Measurements from ENCODE around the genes FAXC and MCHR2.

- PRO-cap, 2 experiments: no peak in any of the 2 experiments
These were observed at the start of gene FAXC for GRCh38 chr6:99349055-99349716. Gene FAXC, minus strand, starts transcription at chr6:99349674.

- PRO-cap, 2 experiments: no peak in any of the 2 experiments
These were observed 9.8 kb downstream of the PNISR start for GRCh38 chr6:99415238-99415869.

DNA sequence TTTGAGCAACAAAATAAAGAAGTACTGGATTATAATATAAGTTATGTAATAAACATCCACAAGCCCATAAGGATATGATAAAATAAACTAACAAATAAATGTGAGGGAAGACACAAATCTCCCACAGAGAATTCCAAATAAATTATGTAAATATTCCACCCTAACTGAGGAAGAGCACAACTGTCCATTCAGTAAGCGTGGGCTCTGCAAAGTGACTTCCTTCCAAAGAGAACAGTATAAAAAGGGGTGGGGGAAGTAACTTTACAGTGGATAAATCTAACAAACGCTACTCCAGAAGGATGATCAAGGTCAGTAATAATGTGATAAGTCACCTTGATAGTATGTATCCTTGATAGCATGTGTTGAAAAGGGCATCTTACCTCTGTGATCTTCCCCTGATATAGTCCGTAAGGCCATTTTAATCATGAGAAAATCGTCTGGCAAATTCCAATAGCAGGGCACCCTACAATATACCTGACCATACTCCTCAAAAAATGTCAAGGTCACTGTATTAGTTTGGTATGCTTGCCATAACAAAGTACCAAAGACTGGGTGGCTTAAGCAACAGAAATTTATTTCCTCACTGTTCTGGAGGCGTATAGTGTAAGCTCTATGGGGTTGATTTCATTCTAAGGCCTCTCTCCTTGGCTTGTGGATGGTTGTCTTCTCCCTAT, 1.7 kb downstream of the PNISR start:
- PRO-cap, 2 experiments: no peak in any of the 2 experiments

DNA sequence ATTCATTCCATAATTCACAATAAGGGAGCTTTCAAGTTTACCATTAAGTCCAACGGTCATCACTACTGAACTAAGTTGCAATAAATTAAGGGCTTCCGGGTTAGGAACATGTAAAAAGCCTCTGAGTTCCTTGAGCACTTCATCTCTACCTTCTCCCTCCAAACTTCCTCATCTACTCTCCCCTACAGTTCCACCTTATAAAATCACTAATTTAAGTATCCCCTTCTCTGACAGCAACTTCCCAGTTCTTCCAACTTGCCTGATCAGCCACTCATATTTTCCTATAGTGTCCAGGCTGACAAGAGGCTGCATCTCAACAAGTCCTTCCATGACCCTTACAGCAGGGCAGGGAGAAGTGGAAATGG, 2.6 kb downstream of the USP45 start:
- PRO-cap, 2 experiments: no peak in any of the 2 experiments

GRCh38 chr6:99618380-99618957, 11.8 kb downstream of the PRDM13 start:
- PRO-cap, 2 experiments: no peak in any of the 2 experiments

- PRO-cap, 2 experiments: no peak in any of the 2 experiments
These were observed at the start of gene MCHR2 for GRCh38 chr6:99993545-99994285. Gene MCHR2, minus strand, starts transcription at chr6:99994223.

DNA sequence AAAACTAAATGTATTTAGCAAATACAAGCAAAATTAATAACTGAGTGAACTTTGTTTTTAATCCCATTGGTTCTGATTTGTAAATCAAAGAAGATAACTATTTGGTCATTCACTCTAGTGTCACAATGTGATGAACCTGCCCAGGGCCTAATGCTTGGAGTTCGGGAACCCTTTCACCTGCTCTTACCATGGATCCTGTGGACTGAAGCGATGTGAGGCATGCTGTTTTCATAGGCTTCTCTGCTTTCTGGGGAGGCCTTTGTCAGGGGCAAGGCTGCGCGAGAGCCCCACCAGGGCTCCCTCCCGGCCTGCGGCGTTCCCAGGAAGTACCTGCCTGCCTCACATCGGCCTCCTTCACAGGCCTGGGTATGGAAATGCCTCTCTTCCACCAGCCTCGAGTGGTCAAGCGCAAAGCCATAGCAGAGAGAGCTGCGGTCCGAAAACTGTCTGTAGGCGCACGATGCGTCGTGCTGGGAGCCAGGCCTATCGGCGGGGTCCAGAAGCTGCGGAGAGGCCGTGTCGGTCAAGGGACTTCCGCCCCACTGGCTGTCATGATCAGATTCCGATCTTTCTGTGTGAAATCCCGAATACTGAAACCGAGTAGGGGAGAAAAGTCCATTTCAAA, 71.3 kb downstream of the SIM1 start:
- PRO-cap, 2 experiments: no peak in any of the 2 experiments

GRCh38 chr6:100506447-100507400, 42.0 kb upstream of the SIM1 start:
- PRO-cap, 2 experiments: no peak in any of the 2 experiments

DNA sequence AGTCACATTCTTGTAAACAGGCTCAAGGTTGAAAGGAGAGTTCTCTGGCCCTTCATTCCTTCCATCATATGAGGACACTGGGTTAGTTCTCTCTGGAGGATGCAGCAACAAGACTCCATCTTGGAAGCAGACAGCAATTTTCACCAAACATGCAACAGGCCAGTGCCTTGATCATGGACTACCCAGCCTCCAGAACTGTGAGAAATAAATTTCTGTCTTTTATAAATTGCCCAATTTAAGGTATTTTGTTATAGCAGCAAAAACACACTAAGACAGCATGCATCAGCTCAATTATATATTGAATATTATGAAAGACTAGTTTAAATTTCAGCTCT, 190.4 kb upstream of the GRIK2 start:
- PRO-cap, 2 experiments: no peak in any of the 2 experiments

DNA sequence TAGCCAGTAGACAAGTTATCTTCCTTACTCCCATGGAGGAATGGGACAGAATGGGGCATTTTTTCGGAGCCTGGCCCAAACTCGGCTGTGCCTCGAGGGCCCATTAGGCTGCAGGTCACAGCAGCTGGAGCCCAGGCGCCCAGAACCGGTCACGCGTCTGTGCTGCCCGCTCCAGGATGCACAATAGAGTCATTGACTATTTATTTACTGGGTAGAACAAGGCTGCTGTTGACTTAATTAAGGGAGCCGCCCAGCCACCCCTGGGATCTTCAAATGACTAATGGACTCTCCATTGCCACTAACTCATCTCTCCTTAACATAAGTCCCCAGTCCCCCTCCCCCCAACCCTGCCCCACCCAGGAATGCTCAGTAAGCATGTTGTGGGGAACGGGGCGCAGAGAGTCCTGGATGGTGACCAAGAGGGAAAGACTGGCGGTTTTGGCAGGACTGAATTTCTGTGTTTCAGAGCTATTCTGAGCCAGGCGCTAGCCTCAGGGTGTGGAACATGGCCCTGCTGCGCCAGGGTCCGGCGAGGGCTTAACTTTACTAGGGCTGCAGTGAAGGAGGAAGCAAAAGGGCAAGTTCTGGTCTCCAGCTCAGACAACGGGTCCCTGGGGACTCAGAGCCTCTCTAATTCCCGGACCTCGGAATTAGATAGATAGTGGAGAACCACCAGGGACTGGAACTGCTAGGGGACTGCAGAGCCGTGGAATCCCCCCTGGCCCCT, 1.7 kb upstream of the GRIK2 start:
- PRO-cap, 2 experiments: no peak in any of the 2 experiments

- PRO-cap, 2 experiments: no peak in any of the 2 experiments
These were observed 5.8 kb downstream of the GRIK2 start for GRCh38 chr6:101399312-101399772.

GRCh38 chr6:101981784-101982246, 588.3 kb downstream of the GRIK2 start:
- PRO-cap, 2 experiments: no peak in any of the 2 experiments

DNA sequence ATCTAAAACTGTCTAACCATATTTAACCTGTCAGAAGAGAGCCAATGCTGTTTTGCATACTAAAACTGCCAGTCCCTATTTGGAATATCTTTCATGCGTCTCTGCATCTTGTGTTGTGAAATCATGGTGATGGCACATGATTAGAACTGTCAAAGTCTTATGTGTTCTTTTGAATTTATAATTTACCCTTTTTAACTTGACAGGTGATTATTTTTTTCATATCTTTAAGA, 1159.3 kb downstream of the GRIK2 start:
- PRO-cap, 2 experiments: no peak in any of the 2 experiments

GRCh38 chr6:104623154-104623447, 236.6 kb downstream of the HACE1 start:
- PRO-cap, 2 experiments: no peak in any of the 2 experiments

DNA sequence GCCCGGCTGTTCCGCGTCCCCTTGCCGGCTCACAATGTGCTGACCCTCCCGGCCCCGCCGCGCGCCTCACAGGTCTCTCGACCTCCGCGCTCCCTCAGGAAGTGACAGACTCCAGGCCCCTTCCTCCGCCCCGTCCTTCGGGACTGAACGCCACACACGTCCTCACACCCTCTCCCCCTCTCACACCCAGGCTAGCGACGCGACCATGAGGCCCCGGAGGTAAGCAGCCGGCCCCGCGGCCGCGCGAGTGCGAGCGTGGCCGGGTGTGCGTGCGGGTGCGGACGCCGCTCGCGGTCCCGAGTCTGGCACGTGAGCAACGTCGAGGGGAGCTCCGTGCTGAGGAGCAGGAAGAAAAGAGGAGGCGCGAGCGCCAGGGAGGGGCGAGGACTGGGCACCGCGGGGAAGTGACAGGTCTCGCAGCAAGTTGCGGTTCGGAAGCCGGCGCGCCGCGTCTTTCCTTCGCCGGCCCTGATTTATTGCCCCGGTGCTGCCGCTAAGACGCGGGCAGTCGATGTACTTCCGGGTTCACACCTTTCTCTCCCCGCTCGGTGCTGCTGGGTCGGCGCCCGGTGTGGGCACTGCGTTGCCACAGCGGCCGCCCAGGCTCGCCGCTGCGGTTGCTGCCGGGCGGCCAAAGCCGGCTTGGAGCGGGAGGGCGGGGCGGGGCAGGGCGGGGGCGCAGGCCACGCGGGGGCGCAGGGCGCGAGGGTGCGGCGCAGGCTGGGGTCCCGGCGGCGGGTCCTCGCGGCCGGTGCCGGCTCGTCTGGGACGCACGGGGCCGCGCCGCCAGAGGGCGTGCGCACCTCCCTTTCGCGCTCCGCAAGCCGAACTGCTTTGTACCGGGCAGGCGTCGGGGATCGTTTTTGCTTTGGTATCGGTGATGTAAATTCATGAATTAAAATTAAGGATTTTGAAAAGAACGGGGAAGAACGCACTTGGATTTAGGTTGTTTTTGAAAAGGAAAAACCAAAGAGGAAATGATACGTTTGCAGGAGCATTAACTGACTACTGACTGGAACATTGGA, 15.8 kb upstream of the LIN28B start:
- PRO-cap, 2 experiments: no peak in any of the 2 experiments

DNA sequence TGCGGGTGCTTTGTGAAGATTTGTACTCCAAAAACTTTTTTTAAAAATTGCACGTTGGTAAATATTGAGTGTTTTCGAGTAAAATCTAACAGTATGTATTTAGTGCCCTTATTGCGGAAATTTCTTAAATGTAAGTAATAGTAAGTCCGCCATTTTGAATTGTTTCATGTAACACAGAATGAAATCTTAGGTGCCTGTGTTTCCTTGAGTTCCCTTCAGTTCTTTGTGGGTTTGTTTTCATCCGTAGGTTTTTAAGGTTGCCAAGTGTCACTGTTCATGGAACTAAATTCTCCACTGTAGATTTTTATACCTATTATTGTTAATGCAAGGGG, 15.1 kb upstream of the LIN28B start:
- PRO-cap, 2 experiments: no peak in any of the 2 experiments

- PRO-cap, 2 experiments: no peak in any of the 2 experiments
These were observed 3.3 kb upstream of the LIN28B start for GRCh38 chr6:104953485-104954217.

GRCh38 chr6:105373250-105373681, 29.6 kb downstream of the PREP start:
- PRO-cap, 2 experiments: no peak in any of the 2 experiments

DNA sequence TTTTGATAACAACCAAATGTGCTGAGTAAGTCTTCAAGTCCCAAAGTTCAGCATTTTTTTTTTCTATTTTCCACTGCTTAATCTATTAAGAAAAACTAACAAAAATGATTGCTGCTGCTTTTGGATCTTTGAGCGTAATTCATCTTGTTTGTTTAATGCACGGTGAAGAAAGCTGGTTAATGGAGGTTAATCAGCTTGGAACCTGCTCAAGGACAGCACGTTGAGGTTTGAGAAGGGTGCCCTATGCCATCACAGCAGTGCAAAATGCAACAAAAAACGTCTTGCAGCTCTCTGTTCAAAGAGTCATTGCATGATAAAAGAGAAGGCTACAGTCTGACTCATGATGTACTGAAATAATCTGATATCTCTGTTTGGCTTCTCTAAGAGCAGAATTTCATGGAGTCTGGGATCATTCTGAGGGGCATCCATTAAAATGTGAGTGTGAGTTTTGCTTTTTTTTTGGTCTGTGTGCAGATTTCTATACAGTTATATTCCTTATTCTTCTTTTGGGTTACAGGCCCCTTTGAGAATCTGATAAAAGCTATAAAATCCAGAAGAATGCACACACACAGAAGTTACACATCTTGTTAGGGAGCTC, 80.6 kb upstream of the PREP start:
- PRO-cap, 2 experiments: no peak in any of the 2 experiments

- PRO-cap, 2 experiments: no peak in any of the 2 experiments
These were observed 326.2 kb upstream of the PRDM1 start for GRCh38 chr6:105759850-105760470.